Tongue (tissue), 2 donors: Measurements from ENCODE around the gene PITPNM2.

GRCh38 chr12:123064323-123064939 lies 84.0 kb downstream of the ARL6IP4 start:
- RAMPAGE, long total RNA = no peak

DNA sequence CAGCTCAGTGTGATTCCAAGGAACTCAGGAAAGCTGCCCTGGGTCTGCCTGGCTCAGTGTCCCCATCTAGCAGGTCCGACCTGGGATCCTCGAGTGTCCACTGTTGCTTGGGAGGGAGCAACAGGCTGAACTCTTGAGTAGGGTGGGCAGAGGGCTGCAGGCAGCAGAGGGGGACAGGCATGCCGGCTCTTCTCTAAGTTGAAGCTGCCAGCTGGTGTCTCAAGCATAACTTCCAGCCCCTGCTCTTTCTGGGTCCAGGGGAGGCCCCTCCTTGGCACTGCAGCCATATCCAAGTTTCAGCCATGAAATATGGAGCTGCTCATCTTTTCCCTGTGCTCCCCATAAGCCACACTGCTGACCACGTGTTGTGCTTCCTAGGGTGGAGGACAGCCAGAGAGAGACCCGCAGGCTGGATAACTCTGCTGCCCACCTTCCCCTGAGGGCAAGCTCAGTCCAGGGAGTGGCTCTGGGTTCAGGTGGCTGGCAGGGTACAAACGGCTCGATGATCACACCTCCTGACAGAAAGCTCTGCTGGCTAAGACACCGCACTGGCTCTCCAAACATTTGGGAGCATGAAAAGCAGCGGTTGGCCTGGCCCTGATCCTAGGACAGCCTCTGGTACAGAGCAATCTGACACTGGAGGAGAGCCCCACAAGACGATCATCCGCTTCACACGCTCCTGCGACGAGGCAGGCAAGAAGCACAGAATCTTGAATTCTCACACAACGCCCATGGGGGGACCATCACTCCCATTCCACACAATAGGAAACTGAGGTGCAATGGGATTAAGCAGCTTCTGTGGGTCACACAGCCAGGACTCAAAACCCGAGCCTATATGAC lies 79.7 kb downstream of the PITPNM2 start:
- RAMPAGE, long total RNA = no peak

GRCh38 chr12:123076779-123077754 lies 73.8 kb downstream of the PITPNM2 start:
- RAMPAGE, long total RNA = no peak

- RAMPAGE, long total RNA = no peak
Observed at GRCh38 chr12:123084018-123084603, 66.8 kb downstream of the PITPNM2 start.

- RAMPAGE, long total RNA = no peak
Observed at GRCh38 chr12:123115393-123116097, 35.3 kb downstream of the PITPNM2 start.

- RAMPAGE, long total RNA = no peak
Observed at GRCh38 chr12:123150358-123151413, at the start of gene PITPNM2. Gene PITPNM2, minus strand, starts transcription at chr12:123151090.

- RAMPAGE, long total RNA = no peak
Observed at GRCh38 chr12:123151836-123152165, 911 bp upstream of the PITPNM2 start.

DNA sequence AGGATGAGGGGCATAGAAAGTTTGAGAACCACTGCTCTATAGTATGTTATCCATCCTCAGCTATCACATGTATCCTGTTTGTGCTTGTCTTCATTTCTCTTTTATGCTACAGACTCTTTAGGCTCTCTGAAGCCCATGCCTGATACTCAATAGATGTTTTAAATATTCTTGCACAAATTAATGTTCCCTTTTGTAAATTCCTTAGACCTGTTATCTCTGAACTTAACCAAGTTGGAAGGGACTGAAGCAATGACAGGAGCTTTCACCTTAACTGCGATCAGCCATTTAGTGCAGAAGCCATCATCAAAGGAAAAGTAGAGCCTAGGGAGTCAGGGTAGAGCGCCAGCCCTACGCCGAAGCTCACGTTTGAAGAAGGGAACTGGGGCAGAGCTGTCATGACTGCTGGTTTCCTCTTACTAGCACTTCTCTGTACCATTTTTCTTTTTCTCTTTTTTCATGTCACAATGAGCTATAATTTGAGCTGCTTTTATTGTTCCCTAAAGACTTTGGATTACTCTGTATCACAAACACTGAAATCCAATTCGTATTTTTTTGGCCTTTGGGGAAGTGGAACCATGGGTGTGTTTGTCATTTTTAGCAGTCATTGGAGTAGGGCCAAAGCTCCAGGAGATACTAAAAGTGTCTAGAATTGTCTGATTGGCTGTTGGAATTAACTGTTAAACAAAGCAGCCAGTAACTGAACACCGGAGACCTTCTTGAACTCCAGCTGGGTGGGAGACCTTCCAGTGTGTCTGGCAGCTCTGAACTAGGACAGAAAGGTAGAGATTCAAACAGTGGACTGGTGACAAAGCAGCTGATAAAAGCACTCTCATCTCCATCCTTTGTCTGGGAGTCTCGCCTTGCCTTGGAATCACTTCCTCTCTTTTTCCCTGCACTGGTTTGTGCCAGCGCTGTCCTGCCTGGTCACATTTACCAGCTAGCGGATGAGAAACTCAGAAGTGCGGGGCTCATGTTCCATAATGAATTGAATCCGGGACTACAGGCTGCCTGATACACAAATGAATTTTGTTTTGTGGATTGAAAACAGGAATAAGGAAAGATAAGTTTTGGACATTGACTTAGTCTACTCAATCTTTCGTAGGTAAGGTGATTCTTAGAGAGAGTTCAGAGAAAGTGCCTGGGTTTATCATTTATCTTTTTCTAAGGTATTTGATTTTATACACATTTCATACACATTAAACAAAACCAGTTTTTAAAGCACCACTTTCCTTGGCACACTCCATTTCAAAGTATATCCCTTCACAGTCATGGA lies 9.1 kb downstream of the MTRFR start:
- RAMPAGE, long total RNA = no peak

GRCh38 chr12:123253417-123254153 lies 18.1 kb downstream of the CDK2AP1 start:
- RAMPAGE, long total RNA = no peak

DNA sequence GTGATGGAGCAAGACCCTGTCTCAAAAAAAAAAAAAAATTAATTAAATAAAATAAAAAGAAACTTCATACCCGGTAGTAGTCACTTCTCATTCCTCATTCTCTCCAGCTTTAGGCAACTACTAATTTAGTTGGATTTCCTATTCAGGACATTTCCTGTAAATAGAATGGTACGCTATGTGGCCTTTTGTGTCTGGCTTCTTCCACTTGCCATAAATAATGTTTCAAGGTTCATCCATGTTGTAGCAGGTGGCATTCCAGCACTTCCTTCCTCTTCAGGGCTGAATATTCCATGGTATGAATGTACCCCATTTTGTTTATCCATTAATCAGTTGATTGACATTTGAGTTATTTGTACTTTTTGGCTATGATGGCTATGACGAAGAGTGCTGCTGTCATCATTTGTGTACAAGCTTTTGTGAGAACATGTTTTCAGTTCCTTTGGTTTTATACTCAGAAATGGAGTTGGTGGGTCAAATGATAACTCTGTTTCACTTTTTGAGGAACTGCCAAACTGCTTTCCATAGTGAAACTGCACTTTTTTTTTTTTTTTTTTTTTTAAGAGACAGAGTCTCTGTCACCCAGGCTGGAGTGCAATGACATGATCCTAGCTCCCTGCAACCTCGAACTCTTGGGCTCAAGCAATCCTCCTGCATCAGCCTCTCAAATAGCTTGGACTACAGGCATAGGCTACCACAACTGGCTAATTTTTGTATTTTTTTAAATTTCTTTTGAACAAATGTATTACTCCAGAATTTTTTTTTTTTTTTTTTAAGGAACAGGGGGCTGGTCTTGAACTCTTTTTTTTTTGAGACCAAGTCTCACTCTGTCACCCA lies 6.6 kb upstream of the CDK2AP1 start:
- RAMPAGE, long total RNA = no peak

DNA sequence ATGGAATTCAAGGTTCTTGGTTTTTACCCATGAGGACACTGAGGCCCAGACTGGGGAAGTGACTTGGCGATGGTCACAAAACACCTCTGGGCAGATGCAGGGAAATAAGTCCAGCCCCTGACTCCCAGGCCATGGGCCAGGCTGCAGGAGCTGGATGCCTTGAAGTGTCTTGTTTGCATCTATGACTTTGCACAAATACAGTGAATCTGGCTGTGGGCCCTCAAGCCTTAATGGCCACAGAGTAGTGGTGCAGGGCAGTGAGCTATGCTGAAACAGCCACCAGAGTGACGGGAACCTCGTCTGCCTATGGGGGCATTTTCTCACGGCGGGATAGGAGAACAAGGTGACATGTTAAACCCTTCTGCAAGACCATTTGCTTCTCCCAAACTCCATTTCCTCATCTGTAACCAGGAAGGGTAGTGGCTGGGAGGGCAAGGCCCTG lies 3.9 kb downstream of the KMT5A start:
- RAMPAGE, long total RNA = no peak

DNA sequence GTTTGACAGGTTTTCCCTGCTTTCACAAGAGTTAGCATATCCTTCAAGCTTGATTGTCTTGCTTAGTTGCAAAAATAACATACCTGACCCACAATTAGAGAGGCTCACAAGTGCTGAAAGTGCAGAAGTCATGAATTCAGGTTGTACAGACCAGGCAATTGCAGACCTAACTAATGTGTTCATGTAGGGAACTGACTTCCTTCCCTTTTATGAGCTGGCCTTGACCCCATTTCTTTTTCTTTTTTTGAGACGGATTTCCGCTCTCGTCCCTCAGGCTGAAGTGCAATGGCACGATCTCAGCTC lies 7.0 kb downstream of the KMT5A start:
- RAMPAGE, long total RNA = no peak

DNA sequence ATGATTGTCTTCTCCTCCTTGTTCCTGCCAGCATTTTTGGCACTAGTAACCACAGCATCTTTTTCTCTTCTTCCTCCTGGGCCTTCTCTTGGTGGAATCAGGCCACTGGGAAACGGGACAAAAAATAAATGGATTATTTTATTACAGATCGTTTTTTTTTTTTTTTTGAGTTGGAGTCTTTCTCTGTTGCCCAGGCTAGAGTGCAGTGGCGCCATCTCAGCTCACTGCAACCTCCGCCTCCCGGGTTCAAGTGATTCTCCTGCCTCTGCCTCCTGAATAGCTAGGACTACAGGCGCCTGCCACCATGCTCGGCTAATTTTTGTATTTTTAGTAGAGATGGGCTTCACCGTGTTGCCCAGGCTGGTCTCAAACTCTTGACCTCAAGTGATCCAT lies 13.4 kb downstream of the RILPL2 start:
- RAMPAGE, long total RNA = no peak

DNA sequence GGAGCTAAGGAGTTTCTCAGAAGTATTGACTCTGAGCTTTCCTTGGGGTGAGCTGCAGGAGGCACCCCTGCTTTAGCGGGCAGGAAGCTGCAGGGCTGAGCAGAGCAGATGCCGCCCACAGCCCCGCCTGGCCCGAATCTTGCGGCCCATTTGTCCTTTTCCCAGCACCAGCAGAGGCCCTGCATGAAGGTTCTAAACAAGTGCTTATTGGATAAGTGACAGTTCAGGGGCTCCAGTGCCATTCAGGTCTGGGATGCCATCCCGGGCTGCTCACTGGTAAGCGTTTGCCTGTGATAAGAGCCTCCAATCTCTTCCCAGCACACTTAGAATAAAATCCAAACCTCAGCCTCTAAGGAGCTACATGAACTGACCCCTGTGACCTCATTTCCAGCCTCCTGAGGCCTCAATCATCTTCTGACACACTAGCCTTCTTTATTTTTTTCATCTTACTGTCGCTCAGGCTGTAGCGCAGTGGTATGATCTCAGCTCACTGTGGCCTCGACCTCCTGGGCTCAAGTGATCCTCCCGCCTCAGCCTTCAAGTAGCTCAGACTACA lies 11.3 kb downstream of the RILPL1 start:
- RAMPAGE, long total RNA = no peak

DNA sequence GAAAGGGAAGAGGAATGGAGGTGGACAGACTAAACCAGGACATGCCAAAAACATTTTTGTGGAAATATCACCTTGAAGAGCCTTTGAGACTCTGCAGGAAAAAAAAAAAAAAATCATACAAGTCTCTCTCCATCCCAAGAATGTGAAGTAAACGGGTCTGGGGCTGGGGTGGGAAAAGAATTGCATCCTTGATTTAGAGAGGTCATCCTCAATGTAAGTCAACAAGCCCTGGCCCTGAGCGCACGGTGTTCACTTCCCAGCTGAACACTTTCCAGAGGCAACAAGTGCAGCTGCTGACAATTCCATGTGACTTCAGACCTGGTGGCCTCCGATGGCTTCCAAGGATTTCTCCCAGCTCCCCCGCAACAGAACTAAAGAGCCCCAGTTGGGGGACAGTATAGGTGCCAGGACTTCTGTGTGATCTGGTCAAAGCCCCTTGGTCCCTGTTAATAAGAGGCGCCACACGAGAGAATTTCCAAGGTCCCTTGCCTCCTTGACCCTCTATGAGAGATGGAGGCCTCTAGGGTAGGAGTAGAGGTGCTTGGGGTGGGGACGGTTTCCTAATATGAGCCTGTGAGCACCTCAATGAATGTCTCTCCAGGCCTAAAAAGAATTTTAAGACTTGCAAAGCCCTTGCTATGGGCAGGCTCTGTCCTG lies 2.4 kb downstream of the RILPL1 start:
- RAMPAGE, long total RNA = no peak

GRCh38 chr12:123608430-123609325 lies 6.8 kb downstream of the DDX55 start:
- RAMPAGE, long total RNA = no peak

- RAMPAGE, long total RNA = no peak
Observed at GRCh38 chr12:123620942-123622021, 12.2 kb downstream of the EIF2B1 start.

DNA sequence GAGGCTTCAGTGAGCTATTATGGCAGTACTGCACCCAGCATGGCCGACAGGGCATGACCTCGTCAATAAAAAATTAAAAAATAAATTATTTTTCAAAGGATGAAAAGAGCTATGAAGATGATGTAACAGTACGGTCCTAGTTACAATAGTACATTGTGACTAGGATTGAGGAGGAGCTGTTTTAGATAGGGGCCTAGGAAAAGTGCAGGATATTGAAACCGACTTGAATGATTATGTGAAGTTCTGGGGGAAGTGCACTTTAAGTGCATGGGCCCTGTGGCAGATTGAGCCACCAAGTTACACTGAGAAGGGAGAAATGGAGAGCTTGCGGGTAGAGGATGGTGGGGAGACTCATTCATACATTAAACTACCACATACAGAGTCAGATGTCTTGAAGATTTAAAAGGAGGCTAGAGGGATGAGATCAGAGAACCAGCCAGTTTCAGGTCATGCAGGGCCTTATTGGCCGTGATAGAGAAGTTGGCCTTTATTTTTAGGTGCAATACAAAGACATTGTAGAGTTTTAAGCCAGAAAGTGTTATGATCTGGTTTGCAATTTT lies 826 bp downstream of the GTF2H3 start:
- RAMPAGE, long total RNA = no peak

DNA sequence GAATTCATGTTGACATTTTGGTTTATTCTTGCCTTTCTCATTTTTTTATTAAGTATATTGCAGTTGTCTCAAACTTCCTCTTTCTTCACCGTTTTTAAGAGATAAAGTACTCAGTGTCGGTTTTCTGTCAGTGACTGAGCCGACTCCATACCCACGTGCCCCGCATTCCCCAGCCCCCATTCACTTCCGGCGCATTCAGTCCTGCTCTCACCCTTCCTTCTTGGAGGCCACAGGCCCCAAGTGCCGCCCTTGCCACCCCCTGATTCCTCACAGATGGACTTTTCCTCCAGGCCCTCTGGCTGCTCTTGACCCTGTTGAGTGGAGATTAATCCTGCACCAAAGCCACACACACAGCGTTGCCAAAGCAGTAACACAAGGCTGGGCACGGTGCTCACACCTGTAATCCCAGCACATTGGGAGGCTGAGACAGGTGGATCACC lies 19.1 kb upstream of the DNAH10 start:
- RAMPAGE, long total RNA = no peak

DNA sequence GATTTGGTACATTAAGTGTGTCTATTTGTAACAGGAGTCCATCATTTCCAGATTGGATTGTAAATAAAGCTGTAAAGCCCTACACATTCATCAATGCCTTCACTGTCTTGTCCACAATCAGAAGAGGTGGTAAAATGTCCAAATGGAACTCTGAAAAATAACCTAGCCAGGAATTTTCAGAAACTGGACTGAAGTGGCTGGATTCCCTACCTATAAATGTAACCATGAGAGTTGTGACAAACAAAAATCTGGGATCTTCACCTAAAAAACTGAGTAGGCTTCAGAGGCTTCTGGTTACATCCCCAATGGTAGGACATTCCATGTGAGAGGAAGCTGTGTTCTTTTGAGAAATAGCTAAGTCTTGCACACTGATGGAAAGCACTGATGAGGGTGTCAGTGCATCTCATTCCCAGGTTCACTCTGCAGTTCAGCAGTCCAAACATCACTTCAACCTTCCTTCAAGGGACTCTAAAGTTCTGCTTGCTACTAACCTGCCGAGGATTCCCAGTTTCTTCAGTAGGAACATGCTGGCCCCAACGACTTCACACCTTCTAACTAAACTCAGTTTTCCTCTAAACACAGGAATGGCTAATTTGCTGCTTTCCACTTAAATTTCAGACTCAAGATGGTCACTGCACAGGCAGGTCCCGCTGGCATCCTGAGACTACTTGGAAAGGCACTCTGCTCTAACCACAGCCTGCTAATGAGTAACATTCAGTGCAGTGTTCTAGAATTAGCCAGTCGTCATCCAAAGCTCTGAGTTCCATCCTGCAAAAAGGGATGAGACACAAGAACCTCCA lies 6.3 kb downstream of the CCDC92 start:
- RAMPAGE, long total RNA = no peak